OCI-LY7 (cell line): Measurements from ENCODE around the gene TRIM32.

DNA sequence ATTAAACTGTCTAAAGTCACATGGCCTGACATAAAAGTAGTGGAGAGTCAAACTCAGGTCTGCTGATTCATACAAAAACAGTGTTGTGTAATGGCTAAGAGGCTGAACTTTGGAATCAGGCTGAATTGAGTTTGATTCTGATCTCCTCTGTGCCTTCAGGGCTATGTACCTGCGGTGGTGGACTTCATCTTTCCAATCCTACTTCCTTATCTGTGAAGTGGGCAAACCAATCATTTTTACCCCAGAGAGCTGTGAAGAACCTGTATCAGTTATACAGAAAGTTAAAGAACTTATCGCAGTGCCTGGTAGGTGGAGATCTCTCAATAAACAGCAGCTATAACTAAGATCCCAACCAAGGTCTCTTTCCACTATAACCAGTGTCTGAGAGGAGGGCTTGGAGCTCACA, 139.7 kb upstream of the TRIM32 start:
- PRO-cap: no peak
- RAMPAGE, long total RNA: no peak

DNA sequence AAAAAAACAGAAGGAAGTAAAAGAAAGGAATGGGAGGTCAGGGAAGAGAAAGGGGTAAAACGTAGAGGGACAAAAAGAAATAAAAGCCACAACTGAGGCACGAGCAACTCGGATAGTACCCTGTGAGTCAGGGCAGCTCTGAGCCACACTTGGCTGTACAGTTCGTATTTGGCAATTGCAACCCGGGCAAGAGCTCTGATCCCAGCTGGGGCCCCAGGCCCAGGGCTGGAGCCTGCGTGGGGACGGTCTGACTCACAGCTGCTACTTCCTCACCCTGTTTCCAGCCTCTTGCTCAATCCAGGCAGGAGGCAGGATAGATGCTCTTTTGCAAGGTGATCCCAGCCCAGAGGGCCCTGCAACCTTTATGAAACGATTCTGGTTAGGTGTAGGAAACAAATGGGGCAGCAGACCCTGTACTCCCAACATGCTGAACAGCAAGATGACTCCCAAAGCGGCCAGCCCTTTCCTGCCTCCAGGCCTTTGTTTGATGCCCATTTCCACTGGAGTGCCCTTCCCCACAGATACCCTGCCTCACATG, 137.8 kb upstream of the TRIM32 start:
- PRO-cap: no peak
- RAMPAGE, long total RNA: no peak

DNA sequence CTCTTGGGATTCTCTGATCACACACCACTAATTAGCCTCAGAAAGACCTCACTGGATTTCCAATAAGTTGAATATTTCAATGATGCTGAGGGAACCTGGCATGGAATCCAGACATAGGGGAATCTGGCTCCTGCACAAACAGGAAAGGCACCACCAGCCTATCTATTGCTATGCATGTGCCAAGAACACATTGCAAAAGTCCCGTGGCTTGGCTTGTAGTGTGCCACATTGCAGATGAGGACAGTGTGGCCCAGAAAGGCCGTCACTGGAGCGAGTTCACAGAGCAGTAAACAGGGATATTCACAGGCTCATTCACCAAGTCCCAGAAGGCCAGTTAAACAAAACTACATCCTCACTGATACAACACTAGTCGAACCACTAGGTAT, 39.7 kb upstream of the TRIM32 start:
- PRO-cap: no peak
- RAMPAGE, long total RNA: no peak

DNA sequence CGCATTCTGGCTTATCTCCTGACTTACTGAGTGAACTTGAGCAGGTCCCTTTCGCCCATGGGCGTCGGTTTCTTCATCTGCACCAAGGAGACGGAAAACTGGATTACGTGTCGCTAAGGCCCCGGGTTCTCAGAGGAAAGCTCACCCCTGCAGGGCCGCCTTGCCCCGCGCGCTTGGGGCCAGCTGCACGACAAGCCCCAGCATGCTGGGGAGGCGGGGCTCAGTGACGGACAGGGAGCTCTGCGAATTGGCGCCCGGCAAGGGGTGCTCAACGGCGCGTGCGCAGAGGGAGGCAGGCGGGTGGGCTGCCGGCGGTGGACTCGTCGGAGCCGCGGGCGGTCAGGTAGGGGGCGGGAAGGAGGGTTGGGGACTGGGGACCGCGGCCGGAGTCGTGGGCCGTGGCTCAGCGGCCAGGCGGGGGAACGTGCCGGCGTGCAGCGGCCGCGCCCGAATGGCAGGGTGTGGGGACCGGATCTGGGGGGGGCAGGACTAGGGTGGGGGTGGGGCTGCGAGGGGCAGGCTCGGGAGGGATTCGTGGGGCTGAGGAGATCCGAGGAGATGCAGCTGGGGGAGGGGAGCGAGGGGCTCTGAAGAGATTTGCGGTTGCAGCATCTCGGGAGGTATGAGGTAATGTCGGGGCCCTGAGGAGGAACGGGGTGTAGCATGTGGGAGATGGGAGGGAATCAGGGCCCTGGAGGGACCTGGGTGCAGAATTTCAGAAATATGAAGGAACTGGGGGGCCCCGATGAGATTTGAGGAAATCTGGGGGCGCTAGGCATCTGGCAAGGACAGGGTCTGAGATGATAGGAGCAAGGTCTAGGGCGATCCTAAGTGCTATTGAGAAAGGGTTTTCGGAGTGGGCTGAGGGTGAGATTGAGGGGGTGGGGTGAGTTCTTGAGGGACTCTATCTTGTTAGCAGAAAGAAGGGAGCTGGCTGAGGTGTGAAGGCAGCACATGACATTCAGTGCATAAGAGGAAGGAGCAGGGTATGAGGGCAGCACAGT, at the start of gene TRIM32:
Gene TRIM32 (plus strand): TSS at position 267 of the 1,004 bp plus-strand sequence.
- PRO-cap: bidirectional peak, plus-strand start at position 295 of the sequence, minus-strand start at position 171 of the sequence
- RAMPAGE, long total RNA: no peak

- PRO-cap: no peak
- RAMPAGE, long total RNA: no peak
These were observed 137.6 kb upstream of the ASTN2 start for GRCh38 chr9:117552530-117552729.

DNA sequence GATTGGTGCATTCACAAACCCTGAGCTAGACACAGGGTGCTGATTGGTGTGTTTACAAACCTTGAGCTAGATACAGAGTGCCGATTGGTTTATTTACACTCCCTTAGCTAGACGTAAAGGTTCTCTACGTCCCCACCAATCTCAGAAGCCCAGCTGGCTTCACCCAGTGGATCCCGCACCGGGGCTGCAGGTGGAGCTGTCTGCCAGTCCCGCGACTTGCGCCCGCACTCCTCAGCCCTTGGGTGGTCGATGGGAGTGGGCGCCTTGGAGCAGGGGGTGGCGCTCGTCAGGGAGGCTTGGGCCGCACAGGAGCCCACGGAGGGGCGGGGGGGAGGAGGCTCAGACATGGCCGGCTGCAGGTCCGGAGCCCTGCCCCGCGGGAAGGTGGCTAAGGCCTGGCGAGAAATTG, 61.7 kb upstream of the TLR4 start:
- PRO-cap: no peak
- RAMPAGE, long total RNA: no peak

DNA sequence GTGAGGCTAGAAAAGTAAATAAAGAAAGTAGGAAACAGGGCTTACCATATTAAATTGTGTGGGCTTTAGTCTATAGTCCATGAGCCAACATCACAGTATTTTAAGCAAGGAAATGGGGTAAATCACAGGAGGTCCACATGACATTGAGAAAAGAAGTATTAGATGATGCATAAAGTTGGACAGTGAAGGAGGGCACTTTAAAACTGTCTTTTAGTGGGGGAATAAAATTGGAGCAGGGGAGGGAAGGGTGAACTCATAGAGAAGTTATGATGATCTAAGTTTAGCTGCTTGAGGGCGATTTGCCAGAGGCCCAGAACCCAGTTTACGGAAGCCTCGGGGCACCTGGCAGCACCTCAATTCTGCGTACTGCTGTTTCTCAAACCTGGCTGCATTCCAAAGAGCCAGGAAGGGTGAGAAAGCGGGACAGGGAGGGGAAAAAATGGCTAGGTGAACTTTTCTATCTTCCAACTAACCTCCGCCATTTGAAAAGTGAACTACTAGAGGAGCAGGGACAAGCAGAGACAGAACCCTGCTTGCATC, 316.9 kb downstream of the BRINP1 start:
- PRO-cap: no peak
- RAMPAGE, long total RNA: no peak

DNA sequence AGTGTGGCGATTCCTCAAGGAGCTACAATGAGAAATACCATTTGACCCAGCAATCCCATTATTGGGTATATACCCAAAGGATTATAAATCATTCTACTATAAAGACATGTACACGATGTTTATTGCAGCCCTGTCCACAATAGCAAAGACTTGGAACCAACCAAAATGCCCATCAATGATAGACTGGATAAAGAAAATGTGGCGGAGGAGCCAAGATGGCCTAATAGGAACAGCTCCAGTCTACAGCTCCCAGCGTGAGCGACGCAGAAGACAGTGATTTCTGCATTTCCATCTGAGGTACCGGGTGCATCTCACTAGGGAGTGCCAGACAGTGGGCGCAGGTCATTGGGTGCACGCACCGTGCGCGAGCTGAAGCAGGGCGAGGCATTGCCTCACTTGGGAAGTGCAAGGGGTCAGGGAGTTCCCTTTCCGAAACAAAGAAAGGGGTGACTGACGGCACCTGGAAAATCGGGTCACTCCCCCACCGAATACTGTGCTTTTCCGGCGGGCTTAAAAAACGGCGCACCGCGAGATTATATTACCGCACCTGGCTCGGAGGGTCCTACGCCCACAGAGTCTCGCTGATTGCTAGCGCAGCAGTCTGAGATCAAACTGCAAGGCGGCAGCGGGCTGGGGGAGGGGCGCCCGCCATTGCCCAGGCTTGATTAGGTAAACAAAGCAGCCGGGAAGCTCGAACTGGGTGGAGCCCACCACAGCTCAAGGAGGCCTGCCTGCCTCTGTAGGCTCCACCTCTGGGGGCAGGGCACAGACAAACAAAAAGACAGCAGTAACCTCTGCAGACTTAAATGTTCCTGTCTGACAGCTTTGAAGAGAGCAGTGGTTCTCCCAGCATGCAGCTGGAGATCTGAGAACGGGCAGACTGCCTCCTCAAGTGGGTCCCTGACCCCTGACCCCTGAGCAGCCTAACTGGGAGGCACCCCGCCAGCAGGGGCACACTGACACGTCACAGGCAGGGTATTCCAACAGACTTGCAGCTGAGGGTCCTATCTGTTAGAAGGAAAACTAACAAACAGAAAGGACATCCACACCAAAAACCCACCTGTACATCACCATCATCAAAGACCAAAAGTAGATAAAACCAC, 200.0 kb downstream of the BRINP1 start:
- PRO-cap: no peak
- RAMPAGE, long total RNA: no peak

GRCh38 chr9:119963679-119964322, 594.6 kb upstream of the BRINP1 start:
- PRO-cap: no peak
- RAMPAGE, long total RNA: no peak

GRCh38 chr9:120653029-120653482, 61.2 kb downstream of the MEGF9 start:
- PRO-cap: no peak
- RAMPAGE, long total RNA: no peak

DNA sequence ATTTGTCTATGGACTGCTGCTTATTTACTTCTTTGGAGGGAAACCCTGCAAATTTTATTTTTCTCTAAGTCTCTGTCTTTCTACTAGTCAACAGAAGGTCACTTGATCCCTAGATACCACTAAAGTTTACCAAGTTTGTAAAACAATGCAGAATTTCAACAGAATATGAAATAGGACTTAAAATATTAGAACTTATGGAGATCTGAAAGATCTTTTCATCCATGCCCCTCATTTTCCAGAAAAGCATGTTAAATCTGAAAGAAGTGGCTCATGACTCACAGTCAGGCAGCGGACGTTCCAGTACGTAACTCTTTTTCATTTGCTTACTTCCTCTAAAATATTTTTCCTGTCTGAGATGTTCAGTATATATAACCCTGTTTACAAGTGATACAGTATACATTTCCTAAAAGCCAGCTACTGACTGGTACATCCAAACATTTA, 22.4 kb downstream of the FBXW2 start:
- PRO-cap: no peak
- RAMPAGE, long total RNA: no peak

DNA sequence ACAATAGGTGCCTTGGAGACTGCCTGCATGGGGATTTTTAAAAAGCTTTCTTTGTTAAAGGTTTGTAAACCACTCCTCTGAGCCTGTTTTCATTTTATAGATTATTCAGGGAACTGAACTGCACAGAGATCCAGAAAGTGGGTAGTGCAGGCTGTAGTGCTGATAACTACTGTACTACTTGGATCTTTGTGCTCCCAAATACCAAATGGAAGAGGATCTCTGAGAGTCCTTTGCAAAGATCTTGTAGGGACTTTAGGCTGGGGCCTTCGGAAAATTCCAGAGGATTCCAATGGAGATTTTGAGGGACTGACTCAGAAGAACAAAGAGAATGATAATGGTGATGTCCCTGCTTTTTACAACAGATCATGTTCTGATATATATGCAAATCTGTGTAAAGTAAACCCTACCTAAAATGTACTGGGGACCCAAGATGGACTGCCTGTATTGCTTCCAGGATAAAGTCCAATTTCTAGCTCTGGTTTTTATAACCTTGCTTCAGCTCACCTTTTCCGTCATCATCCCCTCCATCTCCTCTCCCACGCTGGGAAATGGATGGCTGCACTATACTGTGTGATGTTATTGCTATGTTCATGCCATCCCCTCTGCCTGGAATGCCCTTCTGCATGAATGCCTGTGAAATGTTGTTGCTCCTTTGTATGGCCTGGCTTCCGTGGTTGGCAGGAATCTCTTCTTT, 9.6 kb upstream of the PSMD5 start:
- PRO-cap: no peak
- RAMPAGE, long total RNA: no peak

- PRO-cap: no peak
- RAMPAGE, long total RNA: no peak
These were observed 3.5 kb downstream of the PHF19 start for GRCh38 chr9:120873280-120874189.

DNA sequence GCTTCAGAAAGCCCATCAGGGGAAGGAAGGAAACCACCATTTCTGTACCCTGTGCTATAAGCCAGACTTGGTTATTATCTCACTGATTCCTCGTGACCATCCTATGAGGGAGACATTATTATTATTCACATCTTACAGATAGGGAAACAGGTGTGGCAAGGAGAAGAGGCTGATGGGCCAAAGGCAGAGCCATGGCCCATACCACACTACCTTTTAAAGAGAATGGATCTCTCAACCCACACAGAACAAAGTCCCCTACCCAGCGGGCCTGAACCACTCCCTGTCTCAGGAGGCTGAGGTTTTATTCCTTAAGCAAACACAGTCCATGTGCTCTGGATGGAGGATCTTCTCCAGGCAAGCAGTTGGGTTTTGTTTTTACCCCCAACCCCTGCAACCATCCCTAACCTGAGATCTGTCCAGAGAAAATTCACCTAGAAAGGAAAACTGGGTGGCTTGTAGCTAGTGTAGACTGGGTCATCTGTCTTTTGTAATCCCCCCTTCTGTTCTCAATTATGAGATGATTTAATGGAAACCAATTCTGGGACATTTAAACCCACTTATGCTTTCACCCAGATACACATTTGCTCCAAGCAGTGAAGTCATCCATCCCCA, 2.1 kb downstream of the PHF19 start:
- PRO-cap: no peak
- RAMPAGE, long total RNA: no peak

DNA sequence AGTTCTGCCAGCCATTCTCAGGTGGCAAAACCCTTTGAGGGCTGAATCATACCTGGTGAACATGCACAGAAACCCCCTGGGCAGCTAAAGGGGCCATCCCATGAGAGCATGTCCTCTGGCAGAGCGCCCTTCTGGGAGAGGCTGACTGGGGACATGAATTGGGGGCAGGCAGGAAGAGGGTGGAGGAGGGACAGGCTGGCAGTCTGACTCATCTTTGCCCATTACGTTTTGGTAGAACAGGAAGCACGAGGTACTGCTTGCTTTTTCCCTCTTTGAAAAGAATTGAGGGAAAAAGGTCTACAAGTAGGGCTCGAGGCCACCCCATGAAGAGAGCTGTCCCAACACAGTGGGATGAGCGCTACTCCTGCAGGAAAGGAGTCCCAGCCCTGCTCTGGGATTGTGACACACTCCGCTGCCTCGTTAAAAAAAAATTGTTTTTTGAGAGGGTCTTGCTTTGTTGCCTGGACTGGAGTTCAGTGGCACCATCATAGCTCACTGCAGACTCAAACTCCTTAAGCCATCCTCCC, 16.6 kb downstream of the TRAF1 start:
- PRO-cap: no peak
- RAMPAGE, long total RNA: no peak

DNA sequence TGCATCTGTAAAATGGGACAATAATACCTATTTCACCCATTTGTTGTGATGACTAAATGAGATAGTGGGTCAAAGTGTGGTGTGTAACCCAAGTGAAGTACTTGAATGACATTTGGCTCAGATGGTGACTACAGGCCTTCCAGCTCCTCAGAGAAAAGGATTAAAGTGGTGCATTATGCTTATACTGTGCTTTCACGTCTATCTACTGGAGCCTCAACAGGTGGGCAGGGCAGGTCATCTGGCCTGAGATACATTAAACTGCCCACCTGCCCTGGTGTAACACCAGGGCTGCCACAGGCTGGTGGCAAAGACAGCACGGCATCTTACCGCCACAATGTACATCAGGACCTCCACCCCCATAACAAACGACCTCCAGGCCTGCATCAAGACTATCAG, 825 bp upstream of the TRAF1 start:
- PRO-cap: no peak
- RAMPAGE, long total RNA: no peak

- PRO-cap: no peak
- RAMPAGE, long total RNA: no peak
These were observed 14.0 kb downstream of the CNTRL start for GRCh38 chr9:121088842-121089107.

- PRO-cap: no peak
- RAMPAGE, long total RNA: no peak
These were observed 61.2 kb downstream of the RAB14 start for GRCh38 chr9:121140358-121140894.

GRCh38 chr9:121154727-121155244, 46.9 kb downstream of the RAB14 start:
- PRO-cap: no peak
- RAMPAGE, long total RNA: no peak

GRCh38 chr9:121278354-121279283, 10.7 kb downstream of the GSN start:
- PRO-cap: no peak
- RAMPAGE, long total RNA: no peak